Mesenchymal stem cell of Wharton's jelly (primary cell): ENCODE measurements around a stretch of chr3.

- CAGE, long polyA plus RNA: no peak
Measured at GRCh38 chr3:72462544-72463079, 385.6 kb downstream of the SHQ1 start.

- CAGE, long polyA plus RNA: no peak
Measured at GRCh38 chr3:72523409-72523841, 324.8 kb downstream of the SHQ1 start.

- CAGE, long polyA plus RNA: no peak
Measured at GRCh38 chr3:72728570-72729215, 119.6 kb downstream of the SHQ1 start.

GRCh38 chr3:72888831-72889472 lies 1.1 kb downstream of the GXYLT2 start:
- CAGE, long polyA plus RNA: no peak

DNA sequence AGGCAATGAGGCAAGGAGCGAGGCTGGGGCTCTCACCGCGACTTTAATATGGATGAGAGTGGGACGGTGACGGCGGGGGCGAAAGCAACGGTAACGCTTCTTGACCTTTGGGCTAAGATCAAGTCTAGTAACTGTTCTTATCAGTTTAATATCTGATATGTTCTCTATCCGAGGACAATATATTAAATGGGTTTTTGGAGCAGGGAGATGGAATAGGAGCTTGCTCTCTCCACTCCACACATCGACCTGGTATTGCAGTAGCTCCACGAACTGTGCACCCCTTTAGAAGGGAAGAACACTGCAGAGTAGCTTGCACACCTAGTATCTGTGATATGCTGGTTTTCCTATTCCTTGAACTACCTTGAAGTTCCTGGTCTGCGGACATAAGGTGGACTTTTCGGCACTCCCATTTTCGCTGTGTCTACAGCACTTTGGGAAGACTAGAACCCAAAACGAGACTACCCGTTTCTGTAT lies 49.5 kb downstream of the EBLN2 start:
- CAGE, long polyA plus RNA: no peak

GRCh38 chr3:73609140-73609547 lies 15.6 kb downstream of the PDZRN3 start:
- CAGE, long polyA plus RNA: no peak

GRCh38 chr3:73625338-73625976 lies 716 bp upstream of the PDZRN3 start:
- CAGE, long polyA plus RNA: no peak

DNA sequence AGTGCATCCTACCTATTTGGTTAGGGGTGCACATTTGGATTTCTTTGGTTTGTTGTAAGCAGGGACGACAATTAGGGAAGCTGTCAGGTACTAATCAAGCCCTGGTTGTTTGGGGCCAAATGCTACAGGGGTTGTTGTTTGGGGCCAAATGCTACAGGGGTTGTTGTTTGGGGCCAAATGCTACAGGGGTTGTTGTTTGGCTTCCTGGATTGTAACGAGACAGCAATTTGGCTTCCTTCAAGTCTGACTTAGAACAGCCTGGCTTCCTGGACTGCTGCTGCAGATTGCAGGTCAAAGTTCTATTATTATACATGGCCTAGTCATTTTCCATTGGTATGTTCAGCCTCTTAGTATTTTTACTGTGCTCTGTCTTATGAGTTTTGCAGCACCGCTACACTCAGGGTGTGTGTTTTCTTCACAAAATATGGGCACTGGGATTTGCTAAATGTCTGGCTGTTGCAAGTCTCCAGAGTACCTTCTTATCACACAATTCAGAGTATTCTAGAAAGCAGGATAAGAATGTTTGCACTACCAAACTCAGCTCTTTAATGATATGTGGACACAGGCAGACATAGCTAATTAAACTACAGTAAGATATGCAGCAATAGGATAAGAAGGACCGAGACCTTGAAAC lies 202.9 kb upstream of the PDZRN3 start:
- CAGE, long polyA plus RNA: no peak

DNA sequence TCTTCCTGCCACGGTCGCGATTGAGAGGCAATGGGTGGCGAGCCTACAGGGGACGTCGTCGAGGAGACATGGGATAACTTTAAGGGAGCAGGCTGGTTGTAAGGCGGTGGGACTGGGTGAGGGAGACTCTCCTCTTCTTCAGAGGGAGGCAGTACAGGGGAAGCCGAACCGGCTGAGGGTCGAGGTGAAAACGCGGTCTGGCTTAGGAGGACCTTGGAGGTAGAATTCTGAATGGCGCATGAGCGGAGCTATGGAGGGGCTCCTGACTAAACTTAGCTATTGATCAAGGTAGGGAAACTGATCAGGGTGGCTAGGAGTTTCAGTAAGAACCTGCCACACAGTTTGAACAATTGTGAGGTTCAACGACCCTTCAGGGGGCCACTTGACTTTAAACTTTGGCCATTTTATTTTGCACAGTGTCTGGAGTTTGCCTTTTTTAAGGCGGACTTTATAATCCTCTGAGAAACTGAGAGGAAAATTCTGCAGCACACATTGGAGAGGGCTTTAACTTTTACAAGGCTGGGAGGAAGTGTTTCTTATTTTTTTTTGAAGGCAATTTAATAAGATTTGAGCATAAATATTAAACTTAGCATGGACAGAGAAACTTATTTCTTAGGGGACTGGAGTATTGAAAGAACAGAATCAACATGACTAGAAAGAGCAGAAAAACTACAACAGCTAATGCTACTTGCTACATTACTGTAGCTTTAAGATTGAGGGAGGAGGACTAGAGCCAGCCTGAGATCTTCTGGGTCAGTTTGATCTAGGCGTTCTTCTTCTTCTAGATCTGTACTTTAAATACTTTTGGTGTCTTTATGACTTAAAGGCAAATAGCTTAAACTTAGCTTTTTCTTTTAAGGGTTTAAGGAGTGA lies 159.3 kb upstream of the FRG2C start:
- CAGE, long polyA plus RNA: no peak

- CAGE, long polyA plus RNA: no peak
Measured at GRCh38 chr3:77617577-77617958, 577.7 kb downstream of the ROBO2 start.

DNA sequence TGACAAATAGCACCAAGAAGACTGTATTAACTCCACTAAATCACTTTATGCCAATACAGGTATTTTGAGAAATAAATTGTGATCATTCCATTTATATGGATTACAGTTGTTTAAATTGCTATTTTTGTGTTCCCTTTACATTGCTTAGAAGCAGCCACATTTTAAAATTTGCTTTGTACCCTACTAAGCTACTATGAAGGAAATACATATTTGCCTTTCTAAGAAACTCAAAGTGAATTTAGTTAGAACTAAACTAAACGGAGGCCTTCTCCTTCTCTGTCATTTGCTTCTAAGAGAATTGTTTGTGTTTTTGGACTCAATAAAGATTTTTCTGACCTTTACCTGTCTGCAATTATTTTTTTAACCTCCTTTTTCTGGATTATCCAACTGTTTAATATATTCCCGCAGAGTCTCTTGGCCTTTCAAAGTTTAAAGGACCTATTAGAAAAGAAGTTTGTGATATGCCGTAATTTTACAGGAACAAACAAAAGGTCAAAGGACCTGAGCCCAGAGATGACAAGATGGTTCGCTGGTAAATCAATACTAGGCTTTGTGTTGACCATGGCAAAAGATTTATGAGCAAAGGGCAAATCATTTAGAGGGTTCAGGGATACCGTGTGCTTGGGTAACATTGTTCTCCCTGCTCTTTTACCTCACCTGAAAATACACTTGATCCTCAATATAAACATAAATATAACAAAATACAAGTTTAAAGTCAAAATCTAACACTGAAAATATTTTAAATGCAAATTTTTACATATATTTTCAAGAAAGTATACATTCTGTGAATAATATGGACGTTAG lies 923.6 kb downstream of the ROBO1 start:
- CAGE, long polyA plus RNA: no peak

DNA sequence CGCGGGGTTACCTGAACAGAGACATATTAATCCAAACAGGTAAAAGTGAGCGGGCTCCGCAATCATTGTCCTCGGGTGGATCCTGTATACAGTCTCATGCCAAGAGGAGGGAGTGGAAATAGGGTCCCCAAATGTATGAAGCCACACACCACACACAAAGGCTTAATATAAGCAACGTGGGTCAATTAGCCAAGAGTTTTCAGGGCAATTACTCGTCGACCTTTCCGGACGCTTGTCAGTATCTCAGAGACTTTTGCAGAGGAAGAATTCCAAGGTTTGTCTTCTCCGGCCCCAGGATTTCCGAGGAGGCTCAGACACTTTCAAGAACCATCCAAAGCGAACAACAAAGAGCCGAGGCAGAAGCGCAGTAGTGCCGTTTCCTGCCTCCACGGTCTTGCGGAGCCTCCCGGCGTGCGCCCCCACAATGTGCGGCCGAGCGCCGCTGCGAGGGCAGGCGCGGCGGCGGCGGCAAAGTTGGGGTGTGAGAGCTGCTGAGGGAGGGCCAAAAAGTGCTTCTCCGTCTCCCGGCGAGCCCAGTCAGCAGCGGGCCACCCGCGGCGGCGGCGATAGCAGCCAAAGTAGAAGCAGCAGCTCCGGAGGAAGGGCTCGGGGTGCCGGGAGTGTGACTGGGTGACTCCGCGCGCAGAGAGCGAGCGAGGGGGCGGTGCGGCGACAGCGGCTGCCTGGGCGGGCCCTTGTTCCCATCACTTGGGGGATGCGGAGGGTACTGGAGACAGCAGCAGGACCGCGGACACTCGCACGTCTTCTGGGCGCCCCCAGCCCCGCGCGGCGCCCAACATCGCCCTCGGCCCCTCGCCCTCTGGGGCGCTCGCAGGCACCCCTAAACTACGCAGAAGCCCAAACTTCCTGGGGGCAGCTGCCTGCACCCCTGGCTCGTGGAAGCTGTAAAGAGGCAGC lies 749.1 kb downstream of the ROBO1 start:
- CAGE, long polyA plus RNA: no peak

- CAGE, long polyA plus RNA: no peak
Measured at GRCh38 chr3:79019314-79019941, 748.4 kb downstream of the ROBO1 start.

DNA sequence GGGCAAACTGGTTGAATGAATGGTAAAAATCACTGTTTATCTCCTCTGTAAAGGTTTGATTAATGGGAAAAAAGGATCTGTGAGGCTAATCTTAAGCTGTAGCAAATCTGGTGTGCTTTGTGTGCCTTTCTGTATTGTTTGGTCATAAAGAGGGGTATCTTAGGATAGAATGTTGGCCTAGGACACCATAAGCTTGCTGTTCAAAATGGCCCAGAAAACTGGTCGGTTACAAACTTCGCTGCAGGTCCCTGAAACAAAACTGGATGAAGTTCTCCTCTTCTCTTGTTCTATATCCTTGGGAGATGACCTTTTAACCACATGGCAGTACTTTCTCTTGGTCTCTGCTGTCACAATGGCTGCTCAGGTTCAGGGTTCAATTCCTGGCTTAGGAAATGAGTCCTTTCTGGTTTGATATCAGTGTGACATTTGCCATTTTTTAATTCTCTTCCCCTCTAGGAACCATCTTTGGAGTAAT lies 213.7 kb downstream of the GBE1 start:
- CAGE, long polyA plus RNA: no peak

- CAGE, long polyA plus RNA: no peak
Measured at GRCh38 chr3:81762989-81763551, 1.6 kb upstream of the GBE1 start.

- CAGE, long polyA plus RNA: no peak
Measured at GRCh38 chr3:81764499-81764982, 3.1 kb upstream of the GBE1 start.

- CAGE, long polyA plus RNA: no peak
Measured at GRCh38 chr3:81985832-81986360, 224.5 kb upstream of the GBE1 start.

DNA sequence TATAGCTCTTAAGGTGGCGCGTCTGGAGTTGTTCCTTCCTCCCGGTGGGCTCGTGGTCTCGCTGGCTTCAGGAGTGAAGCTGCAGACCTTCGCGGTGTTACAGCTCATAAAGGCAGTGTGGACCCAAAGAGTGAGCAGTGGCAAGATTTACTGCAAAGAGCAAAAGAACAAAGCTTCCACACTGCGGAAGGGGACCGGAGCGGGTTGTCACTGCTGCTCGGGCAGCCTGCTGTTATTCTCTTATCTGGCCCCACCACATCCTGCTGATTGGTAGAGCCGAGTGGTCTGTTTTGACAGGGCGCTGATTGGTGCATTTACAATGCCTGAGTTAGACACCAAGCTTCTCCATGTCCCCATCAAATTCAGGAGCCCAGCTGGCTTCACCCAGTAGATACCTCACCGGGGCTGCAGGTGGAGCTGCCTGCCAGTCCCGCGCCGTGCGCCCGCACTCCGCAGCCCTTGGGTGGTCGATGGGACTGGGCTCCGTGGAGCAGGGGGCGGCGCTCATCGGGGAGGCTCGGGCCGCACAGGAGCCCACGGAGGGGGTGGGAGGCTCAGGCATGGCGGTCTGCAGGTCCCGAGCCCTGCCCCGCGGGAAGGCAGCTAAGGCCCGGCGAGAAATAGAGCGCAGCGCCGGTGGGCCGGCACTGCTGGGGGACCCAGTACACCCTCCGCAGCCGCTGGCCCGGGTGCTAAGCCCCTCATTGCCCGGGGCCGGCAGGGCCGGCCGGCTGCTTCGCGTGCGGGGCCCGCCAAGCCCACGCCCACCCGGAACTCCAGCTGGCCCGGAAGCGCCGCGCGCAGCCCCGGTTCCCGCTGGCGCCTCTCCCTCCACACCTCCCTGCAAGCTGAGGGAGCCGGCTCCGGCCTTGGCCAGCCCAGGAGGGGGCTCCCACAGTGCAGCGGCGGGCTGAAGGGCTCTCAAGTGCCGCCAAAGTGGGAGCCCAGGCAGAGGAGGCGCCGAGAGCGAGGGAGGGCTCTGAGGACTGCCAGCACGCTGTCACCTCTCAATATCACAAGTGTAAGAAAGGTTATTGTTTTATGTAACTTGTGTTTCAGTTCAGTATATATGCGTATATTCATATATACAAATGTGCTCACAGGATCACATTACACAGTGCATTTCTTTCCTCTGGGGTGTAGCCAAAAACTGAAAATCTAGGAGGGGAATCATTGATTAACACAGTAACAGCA lies 545.8 kb downstream of the CADM2 start:
- CAGE, long polyA plus RNA: no peak

DNA sequence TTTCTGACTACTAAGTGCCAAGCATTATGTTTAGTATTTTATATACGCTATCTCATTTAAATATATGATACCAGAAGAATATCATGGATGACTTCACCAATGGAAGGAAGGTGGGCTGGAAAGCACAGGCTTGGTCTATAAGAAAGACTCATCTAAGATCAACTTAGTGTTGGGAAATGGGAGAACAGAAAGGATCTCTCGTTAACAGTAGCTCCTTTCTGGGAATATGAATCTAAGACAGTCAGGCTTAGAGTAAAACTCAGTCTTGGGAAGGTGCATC lies 1.1 kb upstream of the HTR1F start:
- CAGE, long polyA plus RNA: no peak

DNA sequence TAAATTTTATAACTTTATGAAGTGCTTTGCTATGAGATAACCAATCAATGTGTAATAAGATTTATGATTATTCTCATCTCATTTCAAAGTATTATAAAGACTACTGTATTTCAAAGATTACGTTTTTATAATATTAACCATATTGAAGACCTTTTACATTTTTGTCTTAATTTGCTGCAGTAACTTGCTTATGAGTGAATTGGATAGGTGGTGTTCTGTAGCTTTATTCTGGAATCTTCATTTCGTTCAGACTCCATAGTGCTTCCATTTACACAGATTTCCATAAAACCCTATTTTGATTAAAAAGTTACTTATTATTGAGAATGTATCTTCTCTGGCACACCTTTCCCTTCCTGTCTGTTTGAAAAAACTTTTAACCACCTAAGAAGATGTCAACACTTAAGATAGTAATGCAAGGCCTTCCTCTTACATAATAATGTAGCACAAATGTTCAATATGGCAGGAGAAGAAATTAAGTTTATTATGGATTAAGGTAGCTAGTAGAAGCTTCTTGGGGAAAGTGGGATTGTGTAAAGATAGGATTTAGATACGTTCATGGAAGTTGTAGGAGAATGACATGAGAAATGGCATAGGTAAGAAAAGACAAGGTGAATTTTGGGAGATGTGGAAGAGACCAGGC lies 28.0 kb upstream of the C3orf38 start:
- CAGE, long polyA plus RNA: no peak